Temporal lobe (tissue), 2 donors: Measurements from ENCODE around the genes C9orf131 and OR13J1.

DNA sequence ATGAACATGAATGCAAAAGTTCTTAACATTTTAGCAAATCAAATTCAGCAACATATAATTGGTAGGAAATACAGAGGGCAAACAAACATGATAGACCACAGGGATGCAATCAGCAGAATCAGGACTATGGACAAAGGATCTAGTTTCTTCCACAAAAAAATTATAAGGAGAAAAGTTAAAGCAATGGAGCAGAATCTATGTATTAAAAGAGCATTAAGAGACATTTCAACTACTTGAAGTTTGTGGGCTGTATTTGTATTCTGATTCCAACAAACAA is 5.7 kb upstream of the FAM205C start:
- RAMPAGE, long total RNA: no peak

DNA sequence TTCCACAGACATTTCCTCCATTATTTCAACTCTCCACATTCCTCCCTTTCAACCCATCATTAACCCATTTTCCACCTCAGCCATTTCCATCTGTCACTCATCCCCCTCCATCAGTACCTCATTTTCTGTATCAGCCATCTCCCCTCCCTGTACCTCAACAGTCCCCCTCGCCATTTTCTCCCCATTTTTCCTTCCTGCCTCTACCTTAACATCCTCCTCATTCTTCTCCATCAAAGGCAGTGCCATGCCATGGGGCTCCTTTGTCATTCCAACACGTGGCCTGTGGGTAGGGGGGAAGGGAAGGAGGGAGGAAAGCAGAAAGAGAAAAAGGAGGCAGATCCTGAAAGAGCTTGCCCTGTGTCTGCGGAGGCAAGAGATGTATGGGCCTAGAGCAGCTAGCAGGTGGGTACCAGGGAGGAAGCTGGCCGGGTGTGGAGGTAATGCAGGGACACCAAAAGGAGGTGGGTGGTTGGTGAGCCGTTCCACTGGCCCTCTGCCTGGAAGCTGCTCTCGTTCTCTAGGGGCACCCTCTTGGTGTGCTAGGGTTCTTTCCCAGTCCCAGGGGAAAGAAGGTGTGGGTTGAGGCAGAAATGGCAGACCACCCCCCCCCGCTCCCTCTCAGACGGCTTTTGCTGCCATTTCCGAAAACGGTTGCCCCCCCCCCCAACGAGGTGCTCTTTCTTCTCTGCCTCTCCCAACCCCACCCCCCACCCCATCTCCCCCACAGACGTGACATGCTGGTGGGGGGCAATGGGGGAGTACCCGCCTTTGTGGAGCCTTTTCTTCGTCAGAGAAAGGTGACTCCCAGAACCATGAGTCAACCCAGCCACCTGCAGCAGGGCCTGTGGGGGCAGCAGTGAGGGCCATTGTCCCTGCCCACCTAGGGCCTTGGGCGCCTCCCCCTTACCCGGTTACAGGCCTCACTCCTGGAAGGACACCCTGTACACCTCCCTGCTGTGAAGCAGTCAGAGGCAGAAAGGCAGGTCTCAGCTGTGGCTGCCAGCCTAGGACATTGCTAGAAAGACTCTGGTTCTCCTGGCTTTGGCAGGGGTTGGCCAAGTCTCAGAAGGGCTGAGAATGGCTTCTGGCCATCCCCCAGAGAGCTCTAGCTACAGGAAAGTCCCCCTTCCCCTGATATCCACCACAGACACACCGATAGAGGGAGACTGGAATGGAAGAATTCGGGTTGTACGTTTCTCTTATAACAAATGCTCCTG is 1.9 kb downstream of the DNAJB5 start:
- RAMPAGE, long total RNA: no peak

GRCh38 chr9:34997482-34998263 is 8.1 kb downstream of the DNAJB5 start:
- RAMPAGE, long total RNA: no peak

DNA sequence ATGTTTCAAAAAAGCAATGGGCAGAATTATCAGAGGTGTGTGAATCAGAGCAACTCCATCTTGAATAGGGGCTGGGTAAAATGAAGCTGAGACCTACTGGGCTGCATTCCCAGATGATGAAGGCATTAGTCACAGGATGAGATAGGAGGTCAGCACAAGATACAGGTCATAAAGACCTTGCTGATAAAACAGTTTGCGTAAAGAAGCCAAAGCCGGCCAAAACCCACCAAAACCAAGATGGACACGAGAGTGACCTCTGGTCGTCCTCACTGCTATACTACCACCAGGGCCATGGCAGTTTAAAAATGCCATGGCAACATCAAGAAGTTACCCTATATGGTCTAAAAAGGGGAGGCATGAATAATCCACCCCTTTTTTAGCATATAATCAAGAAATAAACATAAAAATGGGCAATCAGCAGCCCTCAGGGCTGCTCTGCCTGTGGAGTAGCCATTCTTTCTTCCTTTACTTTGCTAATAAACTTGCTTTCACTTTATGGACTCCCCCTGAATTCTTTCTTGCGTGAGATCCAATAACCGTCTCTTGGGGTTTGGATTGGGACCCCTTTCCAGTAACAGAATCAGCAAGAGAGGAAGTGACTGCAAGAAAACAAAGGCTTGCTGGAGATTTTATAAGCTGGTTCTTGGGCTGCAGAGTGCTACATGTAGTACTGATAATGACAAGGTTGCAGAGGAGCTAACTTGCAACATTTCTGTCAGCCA is 15.7 kb upstream of the C9orf131 start:
- RAMPAGE, long total RNA: no peak

DNA sequence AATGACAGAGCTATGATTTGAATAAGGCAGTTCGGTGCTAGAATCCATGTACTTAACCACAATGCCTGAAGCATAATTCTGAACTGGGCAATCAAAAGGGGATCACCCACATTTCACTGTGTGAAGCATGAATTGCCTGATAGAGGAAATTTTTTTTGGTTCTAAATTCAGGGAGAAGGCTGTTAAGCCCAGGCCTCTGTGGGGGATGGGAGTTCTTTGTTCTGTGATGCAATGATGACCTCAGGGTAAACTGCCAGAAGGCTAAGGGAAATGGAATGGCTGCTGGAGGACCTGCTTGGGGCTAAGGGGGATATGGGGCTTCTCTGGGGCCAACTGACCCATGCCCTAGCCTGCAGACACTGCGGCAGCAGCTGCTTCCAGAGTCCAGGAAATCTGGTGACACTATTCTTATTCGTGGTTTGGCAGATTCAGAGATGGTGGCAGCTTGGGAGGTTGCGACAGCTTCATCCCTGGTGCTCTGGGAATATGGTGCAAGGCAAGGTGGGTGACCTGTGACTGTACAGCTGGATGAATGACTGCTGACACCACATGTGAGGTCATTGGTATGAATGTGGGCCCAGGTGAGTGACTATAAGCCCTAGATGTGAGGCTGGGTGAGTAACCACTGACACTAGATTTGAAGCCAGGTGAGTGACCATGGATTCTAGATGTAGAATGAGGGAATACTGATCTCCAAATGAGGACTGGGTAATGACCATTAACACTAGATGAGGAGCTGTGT is at the start of gene C9orf131:
C9orf131 (plus strand) TSS at position 256 of the 742 bp plus-strand sequence.
- RAMPAGE, long total RNA: no peak

- RAMPAGE, long total RNA: no peak
Observed at GRCh38 chr9:35042727-35043138, 693 bp downstream of the C9orf131 start.

DNA sequence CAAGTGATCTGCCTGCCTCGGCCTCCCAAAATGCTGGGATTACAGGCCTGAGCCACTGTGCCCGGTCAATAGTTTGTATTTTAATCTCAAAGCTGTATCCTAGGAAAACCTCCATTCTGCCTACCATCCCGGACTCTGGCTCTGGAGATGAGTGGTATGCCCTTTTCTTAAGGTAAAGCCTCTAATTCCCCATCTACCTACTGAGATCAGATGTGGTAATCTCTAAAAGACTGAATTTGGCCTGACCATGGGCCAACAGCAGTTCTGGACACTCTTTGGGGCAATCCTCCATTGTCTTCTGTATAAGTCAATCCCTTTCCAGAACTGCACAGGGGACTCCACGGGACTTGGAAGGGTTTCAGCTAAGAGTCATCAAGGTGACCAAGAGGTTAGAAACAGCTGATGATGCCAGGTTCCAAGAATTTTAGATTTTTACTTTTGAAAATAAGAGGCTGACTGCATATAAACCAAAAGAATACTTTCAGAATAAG is 1.7 kb downstream of the VCP start:
- RAMPAGE, long total RNA: no peak

DNA sequence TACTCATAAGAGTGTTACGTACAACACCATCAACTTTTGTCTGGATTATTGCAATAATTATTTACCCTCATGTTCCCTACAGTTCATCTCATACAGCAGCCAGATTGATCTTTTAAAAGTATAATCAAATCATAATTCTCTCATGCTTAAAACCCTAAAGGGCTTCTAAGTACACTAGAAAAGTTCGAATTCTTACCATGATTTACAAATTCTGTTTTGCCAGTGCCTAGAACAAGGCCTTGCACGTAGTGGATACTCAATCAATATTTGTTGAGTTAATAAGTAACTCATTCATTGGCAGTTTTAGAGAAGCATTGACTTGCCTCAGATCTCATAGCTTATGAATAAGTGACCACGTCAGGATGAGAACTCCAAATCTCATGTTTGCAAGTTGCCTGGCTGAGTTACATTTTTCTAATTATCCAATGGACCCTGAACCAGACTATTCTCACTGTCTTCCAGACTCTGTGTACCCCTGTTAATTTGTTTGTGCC is 96.1 kb downstream of the UNC13B start:
- RAMPAGE, long total RNA: no peak

DNA sequence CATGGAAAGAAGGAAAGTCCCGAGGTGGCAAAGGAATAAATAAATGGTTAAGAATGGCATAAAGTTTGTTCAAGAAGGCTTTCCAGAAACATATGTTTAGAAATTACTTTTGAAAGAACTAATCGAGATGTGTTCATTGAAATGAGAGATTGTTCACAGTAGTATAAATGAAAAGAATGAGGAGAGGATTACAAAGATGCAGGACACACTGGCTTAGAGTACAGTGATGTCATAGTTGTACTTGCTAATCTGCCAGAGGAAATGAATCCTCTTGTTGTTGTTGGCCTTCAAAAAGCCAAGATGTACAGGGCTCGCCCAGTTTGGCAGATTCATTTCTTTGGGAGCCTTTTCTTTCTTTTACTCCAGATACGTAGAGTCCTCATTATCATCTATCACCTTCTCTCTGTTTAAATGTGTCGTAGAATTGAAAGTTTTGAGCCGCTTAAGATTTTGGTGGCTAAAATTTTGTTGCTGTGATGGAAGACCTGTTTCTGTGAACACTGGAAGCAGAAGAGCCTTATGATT is 116.1 kb downstream of the UNC13B start:
- RAMPAGE, long total RNA: no peak

- RAMPAGE, long total RNA: no peak
Observed at GRCh38 chr9:35295483-35296056, 133.8 kb downstream of the UNC13B start.

DNA sequence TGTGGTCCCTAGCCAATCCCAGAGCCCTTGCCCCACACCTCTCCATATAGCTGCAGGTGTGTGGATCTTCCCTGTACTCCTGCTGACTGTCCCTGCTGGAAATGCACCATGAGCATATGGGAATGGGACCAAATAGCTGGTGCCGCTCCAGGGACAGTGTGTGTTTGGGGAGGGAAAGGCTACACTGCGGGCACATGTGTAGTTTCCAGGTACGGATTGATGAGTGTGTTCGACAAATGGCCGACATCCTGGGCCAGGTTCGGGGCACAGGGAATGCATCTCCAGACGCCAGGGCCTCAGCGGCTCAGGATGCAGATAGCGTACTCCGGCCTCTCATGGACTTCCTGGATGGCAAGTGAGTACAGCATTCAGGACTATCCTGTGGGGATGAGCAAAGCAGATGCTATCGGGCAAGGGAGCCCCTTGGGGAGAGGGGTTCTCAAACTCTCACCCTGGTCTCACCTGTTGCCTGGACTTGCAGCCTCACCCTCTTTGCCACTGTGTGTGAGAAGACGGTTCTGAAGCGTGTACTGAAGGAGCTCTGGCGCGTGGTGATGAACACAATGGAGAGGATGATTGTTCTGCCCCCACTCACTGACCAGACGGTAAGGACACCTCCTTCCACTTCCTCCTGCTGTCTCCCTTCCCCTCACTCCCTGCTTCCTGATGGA is 91.1 kb upstream of the RUSC2 start:
- RAMPAGE, long total RNA: no peak

DNA sequence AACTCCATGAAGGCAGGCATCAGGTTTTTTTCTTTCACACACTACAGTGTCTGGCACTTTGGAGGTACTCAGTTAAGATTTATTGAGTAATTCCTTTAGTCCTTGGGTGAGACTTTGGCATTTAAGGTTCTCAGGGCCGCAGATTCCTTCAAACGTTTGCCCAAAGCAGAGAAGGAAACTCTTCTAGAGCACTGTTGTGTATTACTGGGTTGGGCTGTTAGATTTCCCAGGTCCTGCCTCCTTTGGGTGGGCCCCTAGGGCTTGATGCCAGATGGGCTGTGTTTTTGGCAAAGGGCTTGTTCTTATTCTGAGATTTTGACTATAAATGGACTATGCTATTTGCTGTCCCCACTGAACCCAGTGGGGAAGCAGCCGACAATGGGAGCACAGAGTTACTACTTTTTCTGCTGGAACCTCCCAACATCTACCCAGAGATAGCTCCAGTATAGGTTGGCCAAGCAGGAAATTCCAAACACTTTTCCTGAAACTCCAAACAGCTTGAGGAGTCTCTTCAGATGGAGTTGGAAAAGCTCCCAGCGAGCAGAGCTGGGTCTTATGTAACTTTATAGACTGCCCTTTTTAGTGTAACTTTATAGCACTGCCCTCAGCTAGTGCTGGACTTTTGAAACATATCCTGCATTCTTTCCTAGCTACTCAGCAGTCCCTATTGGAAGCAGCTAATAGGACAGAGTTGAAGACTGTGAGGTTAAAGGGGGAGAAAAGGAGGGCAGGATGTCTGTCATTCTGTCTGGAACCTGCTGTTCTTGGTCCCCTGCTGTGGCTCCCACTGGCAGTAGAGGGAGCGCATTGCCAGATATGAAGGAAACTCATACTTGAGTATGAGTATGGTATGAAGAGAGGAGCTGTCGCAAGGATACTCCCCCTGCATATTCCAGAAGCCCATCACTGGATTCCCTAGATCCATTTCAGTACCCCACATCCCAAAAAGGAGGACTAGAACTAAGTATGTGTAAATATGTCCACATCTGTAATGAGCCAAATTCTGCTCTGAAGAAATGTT is 21.0 kb downstream of the RUSC2 start:
- RAMPAGE, long total RNA: no peak

GRCh38 chr9:35697885-35698989 is 8.5 kb upstream of the TPM2 start:
- RAMPAGE, long total RNA: no peak

DNA sequence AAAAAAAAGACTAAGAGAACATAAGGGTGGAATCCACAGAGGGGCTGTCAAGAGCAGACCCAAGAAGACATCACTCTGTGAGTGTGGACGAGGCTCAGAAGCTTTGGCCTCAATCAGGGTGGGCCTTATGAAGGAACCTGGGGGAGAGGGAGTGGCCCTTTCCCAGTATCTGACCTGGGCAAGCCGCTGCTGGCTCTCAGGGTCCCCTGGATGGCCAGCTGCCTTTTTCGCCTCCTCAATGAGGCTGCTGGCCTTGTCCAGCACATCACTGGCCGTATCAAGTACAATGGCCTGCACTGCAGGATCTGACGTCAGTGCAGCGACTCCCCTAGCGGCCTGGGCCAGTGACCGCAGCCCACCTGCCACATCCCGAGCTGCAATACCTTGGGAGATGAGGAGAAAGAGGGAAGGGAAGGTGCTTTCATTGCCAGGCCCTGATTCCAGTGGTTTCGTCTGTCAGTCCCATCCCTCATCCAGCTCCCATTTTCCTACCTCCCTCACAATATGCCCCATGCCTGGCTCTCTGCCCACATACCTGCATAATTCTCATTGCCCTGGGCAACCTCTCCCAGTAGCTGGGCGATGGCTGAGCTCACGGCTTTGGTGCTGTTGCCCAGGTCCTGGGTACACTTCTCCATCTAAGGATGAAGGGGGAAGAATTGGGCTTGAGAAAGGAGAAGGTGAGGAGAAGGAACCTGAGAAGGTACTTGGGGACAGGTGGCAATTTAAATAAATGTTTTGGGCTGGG is 19.2 kb downstream of the TLN1 start:
- RAMPAGE, long total RNA: no peak

GRCh38 chr9:35721898-35722297 is 10.1 kb downstream of the TLN1 start:
- RAMPAGE, long total RNA: no peak

- RAMPAGE, long total RNA: no peak
Observed at GRCh38 chr9:35727360-35727827, 4.6 kb downstream of the TLN1 start.

DNA sequence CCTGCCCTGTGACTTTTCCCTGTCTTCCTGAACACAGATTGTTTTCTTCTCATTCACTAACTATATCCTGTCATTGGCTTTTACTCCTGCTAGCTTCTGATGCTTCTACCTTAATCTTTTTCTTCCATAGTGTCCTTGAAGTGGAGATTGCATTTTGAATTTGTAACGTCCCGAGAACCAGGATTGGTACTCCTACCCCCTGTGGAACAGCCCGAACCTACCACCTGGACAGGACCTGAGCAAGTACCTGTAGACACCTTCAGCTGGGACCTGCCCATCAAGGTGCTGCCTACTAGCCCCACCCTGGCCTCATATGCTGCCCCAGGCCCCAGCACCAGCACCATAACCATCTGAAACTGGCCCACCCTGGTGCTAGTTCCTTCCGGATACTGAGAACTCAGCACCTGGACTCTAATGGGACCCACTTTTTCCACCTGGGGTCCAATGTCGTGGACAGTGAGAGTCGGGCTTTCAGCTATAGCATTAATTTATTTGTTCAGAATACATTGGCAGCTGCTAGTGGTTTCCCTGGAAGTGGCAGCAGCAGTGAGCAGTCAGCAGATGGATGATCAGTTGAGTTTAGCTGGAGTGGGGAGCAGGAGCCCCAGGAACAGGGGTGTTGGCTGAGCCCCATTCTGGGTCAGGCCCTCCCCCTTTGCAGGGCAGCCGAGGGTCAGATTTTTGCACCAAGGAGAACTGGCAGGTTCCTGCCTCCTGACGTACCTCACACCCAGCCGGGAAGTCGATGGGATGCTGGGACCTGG is 1.4 kb downstream of the MSMP start:
- RAMPAGE, long total RNA: no peak

DNA sequence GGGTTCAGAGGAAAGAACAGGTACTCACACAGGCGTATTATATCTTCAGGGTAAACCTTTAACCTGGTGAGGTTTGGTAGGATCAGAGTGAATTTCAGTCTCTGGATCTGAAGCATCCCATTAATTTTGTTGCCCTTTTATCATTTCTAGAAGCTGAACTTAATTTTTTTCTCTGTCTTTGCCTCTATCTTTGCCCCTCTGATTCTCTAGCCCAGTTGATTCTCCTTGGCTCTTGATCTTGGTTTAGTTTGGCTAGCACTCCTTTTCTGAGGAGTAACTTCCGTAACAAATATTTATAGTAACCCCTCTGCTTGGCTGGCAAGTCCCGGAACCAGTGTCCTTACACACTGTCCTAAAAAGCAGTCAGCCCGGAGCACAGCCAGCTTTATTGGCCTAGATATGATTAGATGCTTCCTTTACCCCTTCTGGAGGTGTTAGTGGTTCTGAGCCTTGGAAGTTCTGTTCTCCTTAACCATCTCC is 16.9 kb upstream of the MSMP start:
- RAMPAGE, long total RNA: no peak

DNA sequence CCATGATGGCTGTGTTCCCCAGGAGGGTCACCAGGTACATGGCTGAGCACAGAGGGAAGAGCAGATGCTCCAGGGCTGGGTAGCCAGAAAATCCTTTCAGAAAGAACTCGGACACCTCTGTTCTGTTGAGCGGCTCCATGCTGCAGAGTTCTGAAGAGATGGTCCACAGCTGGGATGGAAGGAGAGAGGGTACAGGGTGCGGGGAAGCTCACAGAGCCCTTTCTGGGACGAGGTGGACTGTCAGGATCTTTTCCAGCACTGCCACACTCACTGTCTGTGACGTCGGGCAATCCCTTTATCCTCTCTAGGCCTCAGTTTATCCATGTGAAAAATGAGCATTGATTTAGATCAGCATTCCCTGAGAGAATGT is at the start of gene OR13J1:
OR13J1 (minus strand) TSS at position 139 of the 370 bp plus-strand sequence.
- RAMPAGE, long total RNA: no peak

DNA sequence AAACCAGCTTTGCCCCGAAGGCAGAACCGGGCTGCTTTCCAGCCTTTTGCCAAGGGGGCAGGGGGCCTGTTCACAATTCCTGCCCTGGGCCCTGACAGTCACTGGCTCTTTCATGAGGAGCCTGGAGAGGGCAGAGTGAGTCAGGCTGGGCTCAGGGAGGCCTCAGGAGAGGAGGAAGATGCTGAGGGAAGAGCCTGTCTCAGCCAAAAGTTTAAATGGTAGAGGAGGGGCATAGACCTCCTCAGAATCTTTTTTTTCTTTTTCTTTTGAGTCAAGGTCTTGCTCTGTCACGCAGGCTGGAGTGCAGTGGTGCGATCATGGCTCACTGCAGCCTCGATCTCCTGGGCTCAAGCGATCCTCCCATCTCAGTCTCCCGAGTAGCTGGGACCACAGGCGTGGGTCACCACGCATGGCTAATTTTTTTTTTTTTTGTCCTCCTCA is 4.9 kb downstream of the GLIPR2 start:
- RAMPAGE, long total RNA: no peak